Cardiac atrium fibroblast (primary cell): ENCODE measurements around the gene PLK2.

- RAMPAGE, long total RNA: no peak
Observed at GRCh38 chr5:57174777-57175150, 905 bp downstream of the GPBP1 start.

DNA sequence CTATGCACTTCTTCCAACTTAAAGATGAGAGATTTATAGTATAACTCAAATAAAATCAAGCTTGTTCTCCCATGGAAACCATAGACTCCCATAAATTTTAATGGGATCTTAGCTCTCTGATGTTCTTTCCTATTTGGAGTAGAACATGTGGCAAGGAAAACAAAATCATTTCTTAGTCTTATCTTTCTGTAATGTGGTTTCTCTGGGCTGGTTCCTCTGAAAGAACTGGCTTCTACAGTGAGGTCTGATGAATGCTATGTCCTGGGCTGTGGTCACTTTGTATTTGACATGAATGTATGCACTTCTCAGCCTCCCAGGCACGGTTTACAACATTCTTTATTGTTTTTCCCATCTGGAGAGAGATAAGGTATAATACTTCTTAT, 47.1 kb downstream of the ACTBL2 start:
- RAMPAGE, long total RNA: no peak

GRCh38 chr5:57488202-57488861, 5.7 kb upstream of the ACTBL2 start:
- RAMPAGE, long total RNA: no peak

GRCh38 chr5:57636146-57636486, 153.5 kb upstream of the ACTBL2 start:
- RAMPAGE, long total RNA: no peak

DNA sequence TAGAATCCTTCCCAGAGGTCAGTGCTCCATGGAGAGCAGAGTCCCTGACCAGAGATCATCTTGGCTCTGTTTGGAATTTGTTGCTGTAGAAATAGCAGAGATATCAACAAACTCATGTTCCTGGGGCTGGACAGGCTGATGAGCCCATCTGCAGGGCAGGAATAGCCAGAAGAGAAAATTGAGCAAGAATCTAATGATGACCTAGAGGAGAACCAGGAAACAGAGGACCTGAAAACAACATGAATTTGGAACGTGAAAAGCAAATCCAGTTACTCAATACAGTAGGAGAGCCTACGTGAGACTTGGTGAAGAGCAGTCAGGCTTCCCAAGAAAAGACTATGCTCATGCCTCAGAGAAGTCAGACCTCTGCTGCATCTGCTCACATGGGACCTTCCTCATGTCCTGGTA, 437.8 kb downstream of the PLK2 start:
- RAMPAGE, long total RNA: no peak

DNA sequence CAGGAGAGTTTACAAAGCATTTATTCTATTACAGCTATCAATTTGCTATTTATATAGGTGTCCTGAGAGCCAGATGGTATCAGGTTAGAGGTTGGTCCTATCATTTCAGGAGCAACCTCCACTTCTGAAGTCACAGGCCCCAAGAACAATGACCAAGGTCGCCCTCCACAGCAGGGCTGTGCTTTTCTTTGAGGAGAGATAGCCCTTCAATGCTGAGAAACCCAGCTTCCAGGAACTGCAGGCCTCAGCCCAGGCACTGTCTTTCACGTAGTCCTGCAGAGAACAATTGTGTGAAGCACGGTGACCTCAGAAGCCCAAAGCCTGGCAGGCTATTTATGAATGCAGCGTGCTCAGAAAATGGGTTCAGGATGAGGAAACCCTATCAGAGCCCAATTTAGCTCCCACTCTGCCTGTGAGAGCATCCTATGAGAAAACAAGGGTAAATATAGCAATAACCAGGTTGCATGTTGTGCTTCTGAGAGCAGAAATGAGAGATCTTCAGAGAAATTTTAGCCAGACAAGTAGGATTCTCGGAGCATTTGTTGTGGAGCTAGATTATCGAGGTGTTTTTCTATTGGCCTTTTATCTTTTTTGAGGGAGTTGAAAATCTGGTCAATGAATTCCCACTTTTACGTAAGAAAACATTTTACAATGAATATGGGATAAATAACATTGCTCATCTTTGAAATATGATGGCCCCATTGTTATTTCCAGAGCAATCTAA, 388.2 kb downstream of the PLK2 start:
- RAMPAGE, long total RNA: no peak

- RAMPAGE, long total RNA: no peak
Observed at GRCh38 chr5:58088865-58089497, 370.9 kb downstream of the PLK2 start.

DNA sequence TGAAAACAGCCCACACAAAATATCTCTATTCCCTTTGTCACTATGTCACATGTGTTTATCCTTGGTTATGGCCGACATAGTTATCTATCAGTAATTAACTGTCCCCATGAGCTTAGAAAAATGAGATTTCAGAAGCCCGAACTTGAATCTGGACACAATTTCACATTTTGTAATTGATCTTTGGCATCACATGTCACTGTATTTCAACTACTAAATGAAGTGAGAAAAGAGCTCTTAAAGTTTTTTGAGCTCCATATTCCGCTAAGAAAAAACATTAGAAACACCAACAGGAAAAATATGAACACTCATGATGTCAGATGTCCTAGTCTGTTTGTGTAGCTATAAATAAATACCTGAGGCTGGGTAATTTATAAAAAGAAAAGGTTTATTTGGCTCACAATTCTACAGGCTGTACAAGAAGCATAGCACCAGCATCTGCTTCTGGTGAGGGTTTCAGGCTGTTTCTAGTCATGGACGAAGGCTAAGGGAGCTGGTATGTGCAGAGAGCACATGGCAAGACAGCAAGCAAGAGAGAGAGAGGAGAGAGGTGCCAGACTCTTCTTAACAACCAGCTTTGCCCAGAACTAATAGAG, 186.3 kb downstream of the PLK2 start:
- RAMPAGE, long total RNA: no peak

- RAMPAGE, long total RNA: no peak
Observed at GRCh38 chr5:58460033-58460117, at the start of gene PLK2. Gene PLK2 (minus strand): TSS chr5:58460086.

DNA sequence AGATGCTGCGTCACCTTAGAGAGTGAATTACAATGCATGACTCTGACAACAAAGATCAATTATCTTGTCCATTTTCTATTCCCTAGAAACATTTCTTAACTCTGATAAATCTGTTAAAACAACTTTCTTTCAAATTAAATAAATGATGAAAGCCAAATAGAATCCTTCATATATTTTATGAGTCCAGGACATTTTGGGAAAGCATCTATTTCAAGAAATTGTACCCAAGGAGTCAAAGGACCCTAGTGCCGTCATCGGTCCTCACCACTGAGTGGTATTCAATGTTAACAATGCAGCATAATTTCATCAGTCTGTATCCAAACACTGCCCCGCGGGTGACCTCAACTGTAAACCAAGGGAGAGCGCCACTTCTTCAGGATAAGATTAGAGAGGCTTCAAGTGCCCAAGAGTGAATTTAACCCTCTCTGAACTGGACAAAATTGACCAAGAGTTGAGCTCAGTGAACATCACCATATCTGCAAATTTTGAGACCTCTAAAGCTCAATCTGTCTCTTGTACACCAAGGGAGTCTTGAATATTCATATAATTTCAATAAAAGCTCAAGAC, 535.9 kb downstream of the PDE4D start:
- RAMPAGE, long total RNA: no peak

DNA sequence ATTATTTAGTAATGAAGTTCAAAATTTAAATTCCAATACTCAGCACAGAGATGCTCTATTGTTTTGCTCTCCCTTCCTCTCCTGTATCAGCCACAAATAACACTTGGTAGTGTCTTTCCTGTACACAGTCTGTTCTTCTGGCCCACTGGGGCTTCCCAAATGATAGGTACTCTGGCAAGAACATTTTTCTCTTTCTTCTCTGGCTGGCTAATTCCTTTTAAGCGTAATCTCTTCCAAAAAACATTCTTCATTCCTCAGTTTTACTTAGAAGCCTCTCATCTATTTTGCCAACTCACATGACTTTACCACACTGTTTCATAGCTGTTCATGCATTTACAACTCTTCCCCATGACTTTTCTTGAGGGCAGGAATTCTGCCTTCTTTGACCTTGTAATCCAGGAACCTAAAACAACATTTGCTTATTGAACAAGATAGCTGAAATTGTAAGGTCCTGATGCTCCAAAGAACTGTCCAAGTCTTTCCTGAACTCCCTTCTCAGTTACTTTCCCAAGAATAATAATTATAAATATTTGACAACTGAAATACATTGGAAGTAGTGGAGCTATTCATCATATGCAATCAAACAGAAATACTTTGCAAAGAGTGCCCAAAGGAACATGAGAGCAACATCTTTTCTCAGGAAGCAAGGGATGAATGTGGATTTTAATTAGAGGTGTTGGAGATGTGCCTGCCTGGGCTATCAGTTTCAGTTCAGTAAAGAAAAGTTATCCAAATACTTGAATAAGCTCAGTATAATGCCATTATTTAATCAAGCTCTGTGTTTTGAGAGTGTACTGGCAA, 458.0 kb downstream of the PDE4D start:
- RAMPAGE, long total RNA: no peak

GRCh38 chr5:60460650-60461115, 239.3 kb downstream of the DEPDC1B start:
- RAMPAGE, long total RNA: no peak

GRCh38 chr5:60533844-60534204, 166.1 kb downstream of the DEPDC1B start:
- RAMPAGE, long total RNA: no peak

DNA sequence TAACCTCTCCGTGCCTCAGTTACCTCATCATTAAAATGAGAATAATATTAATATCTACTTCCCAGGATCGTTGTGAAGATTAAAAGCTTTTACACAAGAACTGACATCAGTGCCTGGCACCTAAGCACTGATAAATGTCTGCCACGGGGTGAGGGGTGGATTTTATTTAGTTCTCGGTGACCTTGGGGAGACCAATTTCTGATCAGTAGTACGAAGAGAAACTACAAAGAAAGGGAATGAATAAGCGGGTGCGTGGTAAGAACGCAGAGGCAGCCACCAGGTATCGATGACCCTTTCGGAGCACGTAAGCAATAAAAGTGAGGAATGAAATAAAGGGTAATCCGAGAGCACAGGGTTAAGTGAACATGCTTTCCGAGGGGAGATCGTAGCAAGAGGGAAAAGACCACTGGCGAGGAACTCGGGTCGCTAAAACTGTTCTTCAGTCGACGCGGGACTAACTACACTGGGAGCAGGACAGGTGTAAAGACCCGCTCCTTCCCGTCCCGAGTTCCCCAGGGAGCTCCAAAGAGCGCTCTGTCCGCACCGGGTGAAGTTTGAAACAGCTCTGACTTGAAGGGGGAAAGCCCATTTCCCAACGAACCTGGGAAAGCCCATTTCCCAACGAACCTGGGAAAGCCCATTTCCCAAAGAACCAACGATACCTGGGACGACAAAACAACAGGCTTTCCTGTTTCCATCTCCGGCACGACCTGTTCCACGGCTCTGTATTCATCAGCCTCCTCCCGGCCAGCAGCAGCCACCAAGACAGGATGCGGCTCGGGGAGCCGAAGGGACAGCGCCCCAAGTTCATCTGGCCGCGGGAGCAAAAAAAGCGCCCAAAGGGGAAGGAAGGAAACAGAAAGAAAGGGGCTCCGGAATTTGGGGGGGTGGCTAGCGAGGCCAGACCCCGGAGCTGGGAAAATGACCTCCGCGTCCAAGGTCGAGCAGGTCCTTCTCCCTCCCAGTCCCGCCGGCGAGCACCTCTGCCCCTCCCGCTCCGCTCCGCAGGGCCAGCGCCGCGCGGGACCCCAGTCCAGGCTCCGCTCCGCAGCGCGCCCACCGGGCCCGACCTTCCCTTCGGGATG, 967 bp downstream of the ELOVL7 start:
- RAMPAGE, long total RNA: no peak

DNA sequence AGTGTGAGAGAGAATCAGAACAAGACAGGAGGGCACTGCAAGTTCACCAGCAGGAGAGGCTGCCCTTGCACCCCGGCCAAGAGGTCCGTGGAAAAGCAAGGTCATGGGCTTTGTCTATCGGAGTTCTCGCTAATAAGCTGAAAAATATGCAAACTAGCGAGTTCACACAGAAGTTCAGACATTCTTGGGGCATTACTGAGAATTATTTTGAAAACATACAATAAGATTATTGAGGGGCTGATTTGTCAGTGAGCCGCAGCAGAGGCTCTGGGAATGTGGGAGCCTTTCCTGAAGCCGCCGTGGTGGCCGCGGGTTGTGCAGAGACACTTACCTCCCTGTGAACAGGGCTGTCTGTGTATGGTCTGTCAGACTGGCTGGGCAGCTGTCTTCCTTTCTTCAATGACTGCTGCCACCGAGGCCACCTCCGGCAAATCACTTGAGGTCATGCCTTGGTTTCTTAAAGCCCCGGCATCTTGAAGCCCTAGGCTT, 79.6 kb upstream of the ZSWIM6 start:
- RAMPAGE, long total RNA: no peak

DNA sequence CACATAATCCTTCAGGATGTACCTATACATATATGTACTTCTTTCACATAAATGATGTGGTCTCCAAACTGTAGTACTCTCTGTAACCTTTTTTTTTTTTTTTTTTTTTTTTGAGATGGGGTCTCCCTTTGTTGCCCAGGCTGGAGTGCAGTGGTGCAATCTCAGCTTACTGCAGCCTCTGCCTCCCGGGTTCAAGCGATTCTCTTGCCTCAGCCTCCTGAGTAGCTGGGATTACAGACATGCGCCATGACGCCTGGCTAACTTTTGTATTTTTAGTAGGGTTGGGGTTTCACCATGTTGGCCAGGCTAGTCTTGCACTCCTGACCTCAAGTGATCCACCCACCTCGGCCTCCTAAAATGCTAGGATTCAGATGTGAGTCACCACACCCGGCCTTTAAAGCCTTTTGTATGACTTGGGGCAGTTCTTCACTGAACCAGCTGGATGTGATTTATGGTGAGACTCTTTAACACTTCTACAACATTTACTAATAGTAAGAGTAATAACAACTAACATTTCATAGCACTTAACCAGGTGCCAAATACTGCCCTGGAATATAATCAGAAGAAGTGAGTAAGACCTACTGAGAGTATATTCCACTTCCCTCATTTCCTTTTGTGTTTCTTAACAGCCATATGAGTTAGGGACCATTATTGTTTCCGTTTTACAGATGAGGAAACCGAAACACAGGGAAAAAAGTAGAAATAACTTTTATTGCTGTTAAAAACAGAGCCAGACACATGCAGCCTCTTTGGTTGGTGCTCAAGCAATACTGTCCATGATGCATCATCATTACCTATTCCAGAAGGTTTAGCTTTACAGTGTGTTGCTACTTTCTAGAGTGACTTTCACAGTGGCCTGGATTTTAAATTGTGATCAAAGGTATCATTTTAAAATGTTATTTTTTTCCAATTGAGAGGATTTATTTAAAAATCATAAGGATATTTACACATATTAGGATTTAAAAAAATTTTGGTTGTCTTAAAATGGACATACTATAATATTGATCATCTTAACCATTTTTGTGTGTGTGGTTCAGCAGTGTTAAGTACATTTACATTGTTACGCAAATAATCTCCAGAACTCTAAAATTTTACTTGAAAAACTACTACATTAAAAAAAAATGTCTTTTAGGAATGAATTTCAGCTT, 10.1 kb downstream of the ZSWIM6 start:
- RAMPAGE, long total RNA: no peak

DNA sequence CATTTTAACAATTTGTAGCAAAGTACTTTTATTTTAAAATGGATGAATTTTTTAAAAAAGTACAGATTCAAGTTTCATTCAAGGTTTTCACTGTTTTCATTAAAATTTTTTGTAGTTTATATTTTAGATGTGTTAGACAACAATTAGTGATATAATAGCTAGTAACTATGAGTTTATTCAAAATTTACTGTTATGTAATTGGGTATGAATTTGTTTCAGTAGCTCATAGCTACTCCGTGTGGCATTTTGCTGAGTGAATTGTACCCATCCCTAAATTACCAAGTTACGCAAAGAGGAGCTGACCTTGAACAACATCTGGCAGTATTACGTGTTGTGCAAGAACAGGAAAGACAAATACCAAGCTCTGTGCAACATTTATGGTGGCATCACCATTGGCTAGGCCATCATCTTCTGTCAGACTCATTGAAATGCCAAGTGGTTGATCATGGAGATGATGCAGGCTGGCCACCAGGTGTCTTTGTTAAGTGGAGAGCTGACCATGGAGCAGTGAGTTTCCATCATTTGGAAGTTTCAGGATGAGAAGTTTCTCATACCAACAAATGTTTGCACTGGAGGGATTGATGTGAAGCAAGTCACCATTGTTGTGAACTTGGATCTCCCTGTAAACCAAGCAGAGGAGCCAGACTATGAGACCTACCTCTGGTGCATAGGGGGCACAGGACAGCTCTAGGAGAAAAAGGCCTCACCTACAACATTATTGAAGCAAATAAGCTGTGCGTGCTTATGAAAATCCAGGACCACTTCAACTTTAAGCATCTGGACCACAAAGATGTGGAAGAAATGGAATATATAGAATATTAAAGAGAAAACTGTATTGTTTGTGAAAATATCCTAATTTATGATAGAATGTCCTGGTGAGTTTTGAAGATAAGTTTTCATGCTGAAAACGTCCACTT, 15.1 kb downstream of the ZSWIM6 start:
- RAMPAGE, long total RNA: no peak

DNA sequence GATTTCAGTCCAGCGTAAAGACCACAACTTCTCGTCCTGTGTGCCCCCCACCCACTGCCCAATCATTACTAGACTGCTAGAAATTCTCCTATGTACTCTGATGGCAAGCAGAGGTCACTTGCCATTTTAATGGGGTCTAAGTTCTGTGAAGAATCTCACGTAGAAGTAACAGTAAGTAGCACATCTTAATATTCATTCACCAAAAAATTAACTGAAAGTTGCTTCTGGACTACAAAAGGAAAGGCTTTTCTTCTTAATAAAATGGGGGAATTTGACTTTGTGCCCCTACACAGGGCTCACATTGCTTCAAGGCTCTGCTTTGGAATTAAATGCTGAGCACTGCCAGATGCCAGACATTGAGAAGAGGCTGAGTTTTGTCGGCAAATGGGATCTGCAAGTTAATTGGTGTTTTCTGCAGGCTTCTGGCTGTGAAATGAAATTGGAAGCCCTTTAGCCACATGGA, 164.2 kb downstream of the ZSWIM6 start:
- RAMPAGE, long total RNA: no peak

GRCh38 chr5:61508834-61509479, 176.9 kb downstream of the ZSWIM6 start:
- RAMPAGE, long total RNA: no peak

DNA sequence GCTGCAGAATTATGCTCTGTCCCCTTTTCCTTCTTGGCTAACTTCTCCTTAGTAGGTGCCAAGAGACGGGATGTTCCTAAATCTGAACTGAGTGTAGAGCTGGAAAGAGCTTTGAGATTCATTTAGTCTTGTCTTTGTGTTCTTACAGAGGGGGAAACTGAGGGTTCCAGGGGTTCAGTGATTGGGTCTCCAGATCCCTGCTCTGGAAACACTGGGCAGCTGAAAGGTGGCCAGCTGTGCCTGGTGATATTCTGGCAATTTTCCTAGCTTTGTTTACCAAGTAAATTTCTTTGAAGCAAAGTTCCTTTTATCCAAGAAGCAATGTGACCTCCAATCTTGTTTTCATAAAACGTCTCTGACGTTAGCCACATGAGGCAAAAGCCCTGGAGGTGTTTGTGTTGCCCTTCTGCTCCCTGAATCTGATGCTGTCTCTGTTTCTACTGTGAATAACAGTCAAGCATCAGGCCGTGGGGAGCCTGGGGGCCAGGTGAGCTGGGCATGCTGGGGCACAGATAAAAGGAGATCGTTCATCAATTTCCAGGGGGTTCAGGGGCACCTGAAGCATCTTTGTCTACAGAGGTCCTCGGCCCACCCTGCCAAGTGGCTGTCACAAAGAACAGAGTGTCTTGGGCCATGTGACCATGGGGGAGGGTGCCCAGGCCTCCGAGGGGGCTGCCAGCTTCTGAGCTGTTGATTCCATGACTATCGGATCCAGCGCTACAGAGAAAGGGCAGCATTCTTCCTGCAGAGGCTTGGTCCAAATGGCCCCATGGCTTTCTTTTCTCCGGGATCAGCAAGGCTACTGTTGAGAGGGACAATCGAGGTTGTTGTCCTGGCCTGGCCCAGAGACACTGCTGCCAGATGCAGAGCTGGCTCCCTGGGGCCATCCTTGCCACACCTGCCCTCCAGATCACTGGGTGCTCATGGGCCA, 288.9 kb downstream of the ZSWIM6 start:
- RAMPAGE, long total RNA: no peak